ENCODE data around the genes MTHFR and PLOD1.

GRCh38 chr1:10717238-10718119, 79.0 kb downstream of the CASZ1 start:
- PRO-cap = no peak
- RAMPAGE, long total RNA, 5 experiments = no peak in any of the 5 experiments
- RRBS = 21% methylated on average over 8 of the region's 23 CpGs

GRCh38 chr1:10778480-10779703, 17.6 kb downstream of the CASZ1 start:
- PRO-cap = bidirectional peak, plus-strand start at chr1:10779436, minus-strand start at chr1:10779403
- RAMPAGE, long total RNA, 5 experiments = start-site peak on the minus strand in 1 of 5 experiments, at chr1:10778764-10778999 at its widest, 15 to 24 reads per replicate
- RRBS = 32% methylated on average over 6 of the region's 40 CpGs

DNA sequence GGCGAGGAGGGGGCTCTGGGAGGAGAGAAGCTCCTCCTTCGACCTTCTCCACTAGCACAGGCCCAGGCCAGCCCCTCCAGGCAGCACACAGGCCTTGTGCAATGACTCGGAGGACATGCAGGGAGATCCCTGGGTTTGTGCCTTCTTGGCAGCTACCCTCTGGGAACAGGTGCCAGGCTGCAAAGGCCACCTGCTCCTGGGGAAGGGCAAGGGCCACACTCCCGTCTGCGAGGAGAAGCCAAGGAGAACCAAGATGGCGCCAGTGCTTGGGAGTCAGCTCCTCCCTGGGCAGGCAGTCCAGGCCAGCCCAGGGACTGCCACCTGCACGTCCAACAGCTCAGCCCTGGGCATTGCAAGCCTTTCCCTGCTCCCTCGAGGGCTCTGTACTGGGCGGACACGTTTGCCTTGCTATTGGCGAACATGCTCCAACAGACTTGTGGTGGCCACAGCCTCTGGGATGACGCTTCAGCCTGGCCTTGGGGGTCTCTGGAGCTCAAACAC, 15.2 kb downstream of the CASZ1 start:
- PRO-cap = no peak
- RAMPAGE, long total RNA, 5 experiments = start-site peak on the minus strand in 2 of 5 experiments, centred at positions 123 to 181 of the sequence, 8 to 23 reads per replicate
- RRBS = no CpG with 5 or more reads among the region's 12 CpGs

DNA sequence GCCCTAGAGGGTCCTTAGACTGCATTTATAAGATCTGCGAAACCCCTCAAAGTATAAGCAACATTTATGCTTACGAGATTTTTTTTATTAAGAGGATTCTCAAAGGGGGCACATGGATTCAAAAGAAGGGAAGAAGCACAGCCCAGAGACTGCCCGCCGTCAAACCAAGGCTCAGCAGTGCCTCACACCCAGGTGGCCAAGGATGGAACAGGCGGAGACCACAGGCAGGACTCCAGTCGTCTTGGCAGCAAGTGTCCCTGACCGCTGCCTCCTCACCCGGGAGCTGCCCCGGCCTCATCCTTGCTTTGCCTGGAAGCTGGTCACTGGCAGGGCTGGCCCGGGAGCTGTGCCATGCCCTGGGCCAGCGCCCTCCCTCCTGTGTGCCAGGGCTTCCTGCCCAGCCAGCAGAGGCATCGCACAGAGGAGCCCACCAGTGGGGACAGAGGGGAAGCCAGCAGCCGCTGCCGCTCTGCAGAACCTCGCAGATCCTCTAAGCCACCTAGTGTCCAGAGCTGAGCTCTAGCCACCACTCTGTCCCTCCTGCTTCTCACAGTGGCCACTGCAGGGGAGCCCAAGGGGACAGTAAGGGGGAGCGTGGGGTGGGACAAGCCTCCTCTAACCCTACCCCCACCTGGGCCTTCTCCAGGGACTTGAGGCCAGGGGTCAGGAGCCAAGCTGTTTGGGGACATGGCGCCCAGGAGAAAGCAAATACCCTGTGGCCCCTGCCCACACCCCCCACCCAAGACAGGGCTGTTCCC, 7.8 kb downstream of the CASZ1 start:
- PRO-cap = bidirectional peak, plus-strand start at position 474 of the sequence, minus-strand start at position 259 of the sequence; unidirectional peak, minus-strand start at position 492 of the sequence
- RAMPAGE, long total RNA, 5 experiments = start-site peak on the minus strand in 1 of 5 experiments, centred at position 503 of the sequence, 16 reads per replicate
- RRBS = 16% methylated on average over 2 of the region's 17 CpGs

GRCh38 chr1:10866592-10867724, 70.5 kb upstream of the CASZ1 start:
- PRO-cap = no peak
- RAMPAGE, long total RNA, 5 experiments = no peak in any of the 5 experiments
- RRBS = 2% methylated on average over 35 of the region's 87 CpGs

DNA sequence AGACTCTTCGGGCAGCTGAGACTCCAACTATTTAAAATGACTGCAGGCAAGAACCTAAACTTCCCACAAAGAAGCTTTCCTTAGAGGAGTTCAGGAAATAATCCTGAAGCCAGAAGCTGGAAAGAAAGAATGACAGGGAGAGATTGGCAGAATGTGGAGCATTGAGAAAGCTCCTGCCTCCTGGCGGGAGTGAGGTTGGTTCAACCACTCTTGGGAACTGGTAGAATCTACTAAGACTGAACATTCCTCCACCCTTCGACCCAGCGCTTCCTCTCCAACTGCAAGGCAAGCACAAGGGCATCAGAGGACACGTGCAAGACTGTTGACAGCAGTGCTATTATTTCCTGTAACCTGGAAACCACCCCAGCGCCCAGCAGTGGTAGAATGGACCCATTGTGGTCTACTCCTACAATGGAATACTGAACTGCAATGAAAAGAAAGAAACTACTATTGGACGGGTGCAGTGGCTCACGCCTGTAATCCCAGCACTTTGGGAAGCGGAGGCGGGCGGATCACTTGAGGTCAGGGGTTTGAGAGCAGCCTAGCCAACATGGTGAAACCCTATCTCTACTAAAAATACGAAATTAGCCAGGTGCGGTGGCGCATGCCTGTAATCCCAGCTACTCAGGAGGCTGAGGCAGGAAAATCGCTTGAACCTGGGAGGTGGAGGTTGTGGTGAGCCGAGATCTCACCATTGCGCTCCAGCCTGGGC, 2.4 kb downstream of the C1orf127 start:
- PRO-cap = no peak
- RAMPAGE, long total RNA, 5 experiments = no peak in any of the 5 experiments
- RRBS = no CpG with 5 or more reads among the region's 17 CpGs

DNA sequence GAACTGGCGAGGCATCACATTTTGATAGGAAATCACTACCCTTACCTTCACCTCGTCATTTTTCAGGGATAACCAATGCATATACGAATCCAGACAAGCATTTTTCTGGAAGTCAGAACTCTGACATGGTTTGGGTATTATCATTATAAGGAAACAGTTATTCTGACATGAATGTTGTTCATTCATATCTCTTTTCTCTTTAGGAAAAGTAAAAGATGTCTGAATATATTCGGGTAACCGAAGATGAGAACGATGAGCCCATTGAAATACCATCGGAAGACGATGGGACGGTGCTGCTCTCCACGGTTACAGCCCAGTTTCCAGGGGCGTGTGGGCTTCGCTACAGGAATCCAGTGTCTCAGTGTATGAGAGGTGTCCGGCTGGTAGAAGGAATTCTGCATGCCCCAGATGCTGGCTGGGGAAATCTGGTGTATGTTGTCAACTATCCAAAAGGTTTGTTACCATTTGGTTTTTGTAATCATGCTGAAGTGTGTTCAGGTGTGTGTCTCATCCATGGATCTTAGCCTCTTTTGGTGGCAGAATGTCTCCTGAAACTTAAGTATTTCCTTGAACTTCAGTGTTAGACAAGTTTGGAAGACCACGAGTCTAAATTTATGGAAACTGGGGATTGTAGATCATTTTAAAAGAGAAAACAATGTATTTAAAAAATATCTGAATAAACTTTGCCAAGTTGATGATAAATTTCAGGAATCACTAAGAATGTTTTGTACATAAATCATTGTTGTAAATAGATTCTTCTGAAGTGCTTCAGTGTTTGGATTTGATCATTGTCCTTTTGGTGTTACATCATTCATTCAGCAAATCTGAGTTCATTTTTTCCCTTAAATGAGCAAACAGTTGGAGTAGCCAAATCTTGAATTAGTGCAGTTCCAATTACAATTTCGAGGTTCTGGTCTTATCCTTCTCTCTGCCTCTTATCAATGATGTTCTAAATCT, 1.3 kb downstream of the TARDBP start:
- PRO-cap = no peak
- RAMPAGE, long total RNA, 5 experiments = no peak in any of the 5 experiments
- RRBS = no CpG with 5 or more reads among the region's 15 CpGs

- PRO-cap = no peak
- RAMPAGE, long total RNA, 5 experiments = no peak in any of the 5 experiments
- RRBS = no CpG with 5 or more reads among the region's 7 CpGs
These were observed 15.5 kb downstream of the MASP2 start for GRCh38 chr1:11031470-11031972.

DNA sequence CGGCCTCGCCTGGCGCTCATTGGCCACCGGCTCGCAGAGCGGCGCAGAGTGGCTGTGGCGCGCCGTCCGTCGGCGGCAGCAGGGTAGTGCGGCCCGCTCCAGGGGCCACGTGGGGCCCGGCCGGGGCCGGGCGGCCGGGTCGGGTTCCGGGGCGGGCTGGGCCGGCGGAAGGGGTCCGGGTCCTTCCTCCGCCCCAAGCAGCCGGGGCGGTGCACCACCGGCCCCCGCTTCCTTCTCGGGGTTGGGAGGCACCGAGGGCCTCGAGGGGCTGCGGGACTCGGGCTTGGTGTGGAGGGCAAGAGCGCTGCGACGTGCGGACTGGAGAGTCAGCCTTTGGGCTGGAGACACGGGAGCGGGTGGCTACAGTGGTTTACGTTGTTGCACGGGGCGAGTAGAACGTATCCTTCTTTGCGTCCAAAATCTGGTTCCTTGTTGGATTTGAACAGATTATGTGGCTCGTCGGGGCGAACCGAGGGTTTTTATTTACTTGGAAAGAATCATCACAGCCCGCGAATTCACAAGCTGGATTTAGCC, 355 bp upstream of the SRM start:
- PRO-cap = bidirectional peak, plus-strand start at position 46 of the sequence, minus-strand start outside the sequence
- RAMPAGE, long total RNA, 5 experiments = start-site peak on the plus strand in 1 of 5 experiments, centred at position 188 of the sequence, 17 reads per replicate
- RRBS = under 1% methylated on average over 13 of the region's 54 CpGs

- PRO-cap = no peak
- RAMPAGE, long total RNA, 5 experiments = no peak in any of the 5 experiments
- RRBS = no CpG with 5 or more reads among the region's 17 CpGs
These were observed 20.0 kb upstream of the DISP3 start for GRCh38 chr1:11458864-11459485.

- PRO-cap = unidirectional peak, minus-strand start at chr1:11719407; unidirectional peak, minus-strand start at chr1:11719906
- RAMPAGE, long total RNA, 5 experiments = no peak in any of the 5 experiments
- RRBS = 2% methylated on average over 6 of the region's 44 CpGs
These were observed 16.5 kb upstream of the AGTRAP start for GRCh38 chr1:11719294-11720022.

DNA sequence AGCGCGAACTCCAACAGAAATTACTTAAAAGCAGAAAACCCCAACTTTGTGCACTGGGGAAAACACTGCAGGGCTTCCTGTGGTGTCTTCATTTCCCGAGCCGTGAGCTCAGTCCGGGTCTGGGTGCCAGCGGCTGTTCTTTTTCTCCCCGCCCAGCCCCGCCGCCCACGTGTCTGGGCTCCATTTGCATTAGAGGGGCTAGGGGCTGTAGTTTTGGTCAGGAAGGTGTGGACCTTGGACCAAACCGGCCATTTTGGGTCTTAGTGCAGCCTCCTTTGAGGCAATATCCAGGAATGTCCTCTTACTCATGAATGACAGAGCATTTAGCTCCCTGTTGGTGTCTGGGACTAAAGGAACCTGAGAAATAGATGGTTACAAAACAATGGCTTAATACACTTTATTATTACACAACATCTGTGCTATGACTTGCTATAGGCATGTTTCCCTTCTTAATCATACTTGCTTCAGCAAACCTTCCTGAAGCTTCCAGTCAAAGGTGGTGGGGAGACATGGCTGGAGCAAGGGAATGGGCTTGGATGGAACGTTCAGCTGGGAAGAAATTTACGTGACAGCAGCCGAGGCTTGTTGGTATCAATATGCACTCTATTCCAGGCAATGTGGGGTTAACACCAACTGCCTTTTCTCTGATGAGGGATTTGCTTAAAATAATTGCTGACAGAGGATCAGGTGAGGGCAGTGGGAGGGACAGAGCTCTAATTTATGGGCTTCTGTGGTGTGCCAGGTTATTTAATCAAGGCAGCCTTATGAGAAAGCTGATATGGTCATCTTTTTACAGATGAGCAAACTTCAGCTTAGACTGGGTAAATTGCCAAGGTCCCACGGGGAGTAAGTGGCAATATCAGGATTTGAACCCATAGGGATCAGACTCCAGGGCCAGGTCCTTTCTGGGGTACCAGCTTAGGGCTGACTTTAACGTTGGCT, 1.1 kb downstream of the AGTRAP start:
- PRO-cap = bidirectional peak, plus-strand start at position 111 of the sequence, minus-strand start at position 104 of the sequence; bidirectional peak, plus-strand start at position 489 of the sequence, minus-strand start at position 255 of the sequence
- RAMPAGE, long total RNA, 5 experiments = no peak in any of the 5 experiments
- RRBS = 0% methylated on average over 3 of the region's 16 CpGs

DNA sequence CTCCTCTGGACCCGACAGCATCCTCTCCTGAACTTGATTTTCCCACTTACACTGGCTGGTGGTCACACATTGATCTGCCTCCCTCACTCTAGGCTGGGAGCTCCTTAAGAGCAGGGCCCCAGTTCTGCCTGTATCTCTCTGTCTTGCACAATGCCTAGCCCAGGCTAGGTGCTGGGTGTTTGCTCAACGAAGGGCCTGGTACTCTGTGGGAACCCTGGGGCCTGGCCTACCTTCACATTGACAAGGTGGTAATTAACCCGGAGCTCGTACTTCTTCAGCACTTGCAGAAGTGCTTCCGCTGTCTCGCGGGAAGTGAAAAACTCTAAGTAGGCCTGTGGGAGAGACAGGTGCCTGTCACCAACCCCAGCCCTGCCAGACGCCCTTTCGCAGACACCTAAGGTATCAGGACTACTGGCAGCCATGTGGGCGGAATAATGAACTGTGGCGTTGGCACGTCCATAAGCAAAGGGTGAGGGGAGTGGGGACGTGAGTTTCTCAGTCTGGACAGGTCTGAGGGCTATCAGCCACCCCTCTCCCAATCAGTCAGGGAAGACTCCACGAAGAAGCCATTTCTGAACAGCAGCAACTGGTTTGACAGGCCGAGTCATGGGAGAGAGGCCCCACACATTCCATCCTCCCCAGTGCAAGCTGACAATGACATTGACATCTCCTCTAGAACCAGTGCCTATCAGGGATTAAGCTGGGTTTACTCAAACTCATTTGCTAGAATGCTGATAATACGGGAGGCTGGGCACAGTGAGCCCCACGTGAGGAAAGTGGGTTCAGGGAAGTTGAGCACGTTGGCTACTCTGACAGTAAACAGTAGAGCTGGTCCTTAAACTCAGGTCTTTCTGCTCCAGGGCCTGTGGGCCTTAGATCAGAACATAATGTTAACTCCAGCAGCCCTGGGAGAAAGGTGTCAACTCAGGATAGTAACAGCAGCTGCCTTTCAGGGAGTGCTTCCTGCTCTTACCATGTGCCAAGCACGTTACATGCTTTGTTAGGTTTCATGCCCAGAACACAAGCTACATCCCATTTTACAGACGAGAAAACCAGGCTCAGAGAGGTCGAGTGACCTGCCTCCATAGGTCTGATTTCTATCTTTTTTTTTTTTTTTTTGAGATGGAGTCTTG, 13.3 kb downstream of the MTHFR start:
- PRO-cap = no peak
- RAMPAGE, long total RNA, 5 experiments = start-site peak on the minus strand in 2 of 5 experiments, centred at positions 85 to 242 of the sequence, 5 to 11 reads per replicate
- RRBS = no CpG with 5 or more reads among the region's 21 CpGs

GRCh38 chr1:11805439-11806035, at the start of gene MTHFR:
Gene MTHFR (minus strand): TSS chr1:11805964.
- PRO-cap = bidirectional peak, plus-strand start at chr1:11805671, minus-strand start at chr1:11805477; bidirectional peak, plus-strand start at chr1:11806252, minus-strand start at chr1:11805907
- RAMPAGE, long total RNA, 5 experiments = start-site peak on the minus strand in 3 of 5 experiments, at chr1:11805351-11805972 at its widest, 7 to 59 reads per replicate
- RRBS = 2% methylated on average over 24 of the region's 53 CpGs

GRCh38 chr1:11833105-11833877, 14.3 kb downstream of the NPPA start:
- PRO-cap = no peak
- RAMPAGE, long total RNA, 5 experiments = start-site peak on the plus strand in 1 of 5 experiments, at chr1:11833458-11833709 at its widest, 5 reads per replicate
- RRBS = no CpG with 5 or more reads among the region's 14 CpGs

DNA sequence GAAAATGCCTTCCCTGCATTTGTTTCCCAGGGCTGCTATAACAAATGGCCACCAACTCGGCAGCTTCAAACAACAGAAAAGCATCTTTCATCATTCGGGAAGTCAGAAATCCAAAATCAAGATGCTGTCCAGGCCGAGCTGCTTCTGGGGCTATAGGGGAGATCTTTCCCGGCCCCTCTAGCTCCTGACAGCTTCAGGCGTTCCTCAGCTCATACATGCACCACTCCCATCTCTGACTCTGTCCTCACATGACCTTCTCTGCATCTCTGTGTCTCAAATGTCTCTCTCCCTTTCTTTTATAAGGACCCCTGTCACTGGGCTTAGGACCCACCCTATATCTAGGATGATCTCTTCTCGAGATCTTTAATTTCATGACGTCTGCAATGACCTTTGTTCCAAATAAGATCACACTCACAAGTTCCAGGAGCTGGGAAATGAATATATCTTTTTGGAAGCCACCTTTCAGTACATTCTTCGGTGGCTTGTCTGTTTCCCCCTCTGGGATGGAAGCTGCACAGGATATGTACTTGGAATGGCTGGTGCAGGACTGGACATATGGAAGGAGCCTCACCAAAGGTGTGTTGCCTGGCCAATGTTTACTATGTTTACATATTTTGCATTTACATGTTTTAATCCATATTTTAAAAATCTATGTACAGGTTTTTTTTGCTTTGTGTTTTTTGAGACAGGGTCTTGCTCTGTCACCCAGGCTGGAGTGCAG, 13.9 kb upstream of the NPPB start:
- PRO-cap = no peak
- RAMPAGE, long total RNA, 5 experiments = no peak in any of the 5 experiments
- RRBS = no CpG with 5 or more reads among the region's 8 CpGs

DNA sequence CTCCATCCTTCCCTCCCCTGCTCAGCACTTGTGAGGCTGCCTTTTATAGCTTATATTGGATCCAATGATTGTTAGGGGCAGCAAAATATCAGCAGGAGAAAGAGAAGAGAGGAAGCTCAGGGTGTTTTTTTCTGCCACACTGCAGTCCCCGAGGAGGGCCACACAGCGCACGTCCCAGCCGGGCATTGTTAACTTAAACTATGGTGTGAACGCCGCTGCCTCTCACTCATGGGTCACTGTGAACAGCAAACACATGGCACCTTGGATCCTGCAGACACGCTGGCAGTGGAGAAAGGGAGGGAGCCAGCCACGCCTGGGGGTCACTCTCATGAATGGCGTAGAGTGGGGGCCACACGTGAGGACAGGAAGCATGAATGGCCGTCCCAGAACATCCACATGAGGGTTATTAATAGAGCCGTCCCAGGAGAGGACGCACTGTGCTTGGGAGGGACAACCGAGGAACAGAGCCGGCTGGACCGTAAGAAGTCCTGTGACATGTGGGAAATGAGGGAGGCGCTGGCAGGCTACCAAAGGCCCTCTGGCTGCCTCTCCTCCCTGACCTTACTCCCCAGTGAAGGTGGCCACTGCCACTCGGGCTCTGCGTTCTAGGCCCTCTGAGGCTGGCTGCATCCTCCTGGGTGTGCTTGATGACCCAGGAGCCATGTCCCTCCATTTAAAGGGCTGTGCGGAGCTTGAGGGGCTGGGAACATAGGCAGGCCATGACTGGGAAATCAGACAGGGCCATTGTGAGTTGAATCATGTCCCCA, 15.3 kb upstream of the NPPB start:
- PRO-cap = no peak
- RAMPAGE, long total RNA, 5 experiments = no peak in any of the 5 experiments
- RRBS = no CpG with 5 or more reads among the region's 20 CpGs

GRCh38 chr1:11880784-11881592, 22.2 kb upstream of the NPPB start:
- PRO-cap = no peak
- RAMPAGE, long total RNA, 5 experiments = no peak in any of the 5 experiments
- RRBS = no CpG with 5 or more reads among the region's 10 CpGs

DNA sequence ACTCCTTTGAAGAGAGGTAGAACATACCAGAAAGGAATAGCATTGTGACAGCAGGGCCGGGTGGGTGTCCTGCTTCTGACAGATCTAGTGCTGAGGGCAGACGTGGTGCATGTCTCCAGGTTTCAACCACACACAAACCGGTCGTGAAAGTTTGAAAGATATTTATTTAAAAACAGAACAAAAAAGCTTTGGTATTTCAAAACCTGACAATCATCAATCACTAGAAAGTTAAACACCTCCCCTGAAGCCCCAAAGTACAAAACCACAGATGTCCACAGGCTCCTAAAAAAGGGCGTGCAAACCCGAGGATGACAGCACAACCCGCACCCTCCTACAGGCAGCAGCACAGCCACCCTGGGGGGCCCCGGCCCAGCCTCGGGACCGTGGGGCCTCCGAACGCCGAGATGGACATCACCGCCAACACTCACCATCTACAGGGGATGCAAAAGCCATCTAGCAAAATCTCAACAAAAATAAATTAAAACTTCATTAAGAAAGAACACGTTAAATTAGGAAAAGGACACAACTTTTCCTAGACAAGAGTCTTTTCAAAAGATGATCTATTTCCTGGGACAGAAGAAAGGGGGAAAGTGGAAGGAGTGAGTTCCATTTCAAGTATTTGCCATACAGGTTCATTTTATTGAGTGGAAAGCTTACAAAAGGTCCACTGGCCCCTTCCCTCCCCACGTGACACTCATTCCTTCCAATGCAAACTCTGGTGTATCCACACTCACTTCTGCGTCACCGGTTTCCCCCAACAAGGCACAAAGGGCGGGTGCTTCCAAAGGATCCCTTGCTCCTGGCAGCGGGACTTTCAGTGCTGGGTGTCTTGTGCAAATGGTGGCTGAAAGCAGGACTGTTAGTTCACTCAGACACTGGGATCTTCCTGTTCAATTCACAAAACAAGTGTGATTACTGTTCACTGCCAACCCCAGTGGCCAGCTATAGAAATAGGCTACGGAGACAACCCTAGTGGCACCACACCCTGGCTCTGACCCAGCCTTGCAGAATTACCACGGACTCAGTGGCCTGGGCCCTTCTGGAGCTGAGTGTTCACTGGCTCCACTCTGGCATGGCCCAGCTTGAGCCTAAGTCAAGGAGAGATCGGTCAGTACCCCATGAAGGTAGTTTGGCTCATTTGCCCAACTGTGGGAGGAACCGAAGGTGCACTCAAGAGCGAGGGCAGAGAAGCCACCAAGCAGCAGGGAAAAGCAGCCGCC, 6.4 kb downstream of the KIAA2013 start:
- PRO-cap = no peak
- RAMPAGE, long total RNA, 5 experiments = start-site peak on the minus strand in 3 of 5 experiments, centred at positions 653 to 803 of the sequence, 5 to 16 reads per replicate
- RRBS = 65% methylated on average over 2 of the region's 26 CpGs

DNA sequence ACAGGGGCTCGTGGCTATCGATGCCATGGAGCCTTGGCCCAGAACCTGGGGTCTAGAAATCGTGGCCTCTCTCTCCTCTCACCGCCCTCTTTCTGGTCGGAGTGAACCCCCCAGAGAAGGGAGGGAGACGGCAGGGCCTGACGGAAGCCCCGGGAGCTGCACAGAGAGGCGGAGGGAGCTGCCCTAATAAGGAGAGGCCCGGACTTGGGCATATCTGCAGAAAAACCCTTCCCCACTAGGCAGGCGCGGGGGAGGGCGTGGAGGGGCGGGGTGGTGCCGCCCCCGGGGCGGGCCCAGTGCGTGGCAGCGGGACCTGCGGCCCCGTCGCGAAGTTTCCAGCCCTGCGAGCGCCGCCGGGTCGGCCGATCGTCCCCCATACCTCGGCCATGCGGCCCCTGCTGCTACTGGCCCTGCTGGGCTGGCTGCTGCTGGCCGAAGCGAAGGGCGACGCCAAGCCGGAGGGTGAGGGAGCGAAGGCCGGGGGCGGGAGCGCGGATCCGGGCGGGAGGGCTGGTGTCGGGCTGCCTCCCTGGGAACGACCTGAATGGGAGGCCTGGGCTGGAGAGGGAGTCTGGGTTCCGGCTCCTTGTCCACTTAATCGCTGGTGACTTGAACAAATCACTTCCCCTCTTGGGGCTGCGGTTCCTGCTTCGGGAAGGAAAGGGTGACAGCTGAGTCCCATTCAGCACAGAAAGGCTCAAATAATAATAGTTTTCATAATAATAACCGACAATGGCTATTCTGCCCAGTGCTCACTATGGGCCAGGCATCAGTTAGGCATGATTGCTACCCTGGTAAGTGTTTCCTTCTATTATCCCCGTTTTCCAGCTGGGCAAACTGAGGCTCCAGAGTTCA, at the start of gene PLOD1:
Gene PLOD1, plus strand, starts transcription at position 324 of the 855 bp plus-strand sequence.
- PRO-cap = bidirectional peak, plus-strand start at position 329 of the sequence, minus-strand start at position 94 of the sequence; bidirectional peak, plus-strand start at position 597 of the sequence, minus-strand start at position 596 of the sequence
- RAMPAGE, long total RNA, 5 experiments = start-site peak on the plus strand in 3 of 5 experiments, centred at positions 332 to 345 of the sequence, 29 to 244 reads per replicate
- RRBS = 2% methylated on average over 31 of the region's 52 CpGs

All from stomach (tissue), 7 donors.